Adrenal gland (tissue), 7 donors: ENCODE measurements around a stretch of chr1.

GRCh38 chr1:93665545-93666406 is 15.9 kb downstream of the BCAR3 start:
- PRO-cap, 3 experiments: no peak in any of the 3 experiments
- RAMPAGE, long total RNA, 4 experiments: no peak in any of the 4 experiments
- RRBS: no CpG with 5 or more reads among the region's 7 CpGs

DNA sequence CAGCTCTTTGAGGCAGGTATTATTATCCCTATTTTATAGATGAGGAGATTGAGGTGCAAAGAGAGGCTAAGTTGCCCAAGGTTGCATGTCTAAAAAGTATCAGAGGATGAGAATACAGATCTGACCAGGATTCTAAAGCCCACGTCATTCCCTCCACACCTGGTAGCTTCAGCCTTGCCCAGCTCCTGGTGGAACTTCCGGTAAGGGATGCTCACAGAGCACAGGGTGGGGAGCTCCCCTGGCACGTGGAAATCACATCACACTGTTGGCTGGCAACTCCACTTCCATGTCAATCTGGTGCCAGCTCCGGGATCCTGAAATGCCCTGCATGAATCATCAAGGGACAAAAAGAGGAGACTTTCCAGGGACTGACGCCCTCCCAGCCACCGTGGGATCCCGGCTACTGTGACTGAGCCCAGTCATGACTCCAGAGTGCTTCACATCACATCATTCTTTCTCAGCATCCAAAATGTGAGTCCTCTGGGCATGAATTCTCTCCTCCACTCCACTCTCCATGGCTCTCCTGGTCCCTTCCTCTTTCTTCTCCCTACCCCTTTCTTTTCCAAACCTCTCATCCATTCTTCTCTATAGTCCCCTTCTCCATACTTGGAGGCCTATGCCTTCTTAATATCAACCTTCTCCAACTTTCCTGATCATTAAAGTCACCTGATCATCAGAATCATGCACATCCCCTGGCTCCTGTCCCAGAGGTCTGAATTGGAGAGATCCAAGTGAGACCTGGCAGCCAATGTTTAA is 12.5 kb upstream of the BCAR3 start:
- PRO-cap, 3 experiments: no peak in any of the 3 experiments
- RAMPAGE, long total RNA, 4 experiments: no peak in any of the 4 experiments
- RRBS: 76% methylated on average over 5 of the region's 7 CpGs

- PRO-cap, 3 experiments: peak in 1 of 3 experiments; most common plus-strand start chr1:93729631 (in 1)
- RAMPAGE, long total RNA, 4 experiments: no peak in any of the 4 experiments
- RRBS: no CpG with 5 or more reads among the region's 3 CpGs
These were observed 47.8 kb upstream of the BCAR3 start for GRCh38 chr1:93729455-93729800.

GRCh38 chr1:93750843-93751532 is 69.4 kb upstream of the BCAR3 start:
- PRO-cap, 3 experiments: no peak in any of the 3 experiments
- RAMPAGE, long total RNA, 4 experiments: no peak in any of the 4 experiments
- RRBS: no CpG with 5 or more reads among the region's 9 CpGs

DNA sequence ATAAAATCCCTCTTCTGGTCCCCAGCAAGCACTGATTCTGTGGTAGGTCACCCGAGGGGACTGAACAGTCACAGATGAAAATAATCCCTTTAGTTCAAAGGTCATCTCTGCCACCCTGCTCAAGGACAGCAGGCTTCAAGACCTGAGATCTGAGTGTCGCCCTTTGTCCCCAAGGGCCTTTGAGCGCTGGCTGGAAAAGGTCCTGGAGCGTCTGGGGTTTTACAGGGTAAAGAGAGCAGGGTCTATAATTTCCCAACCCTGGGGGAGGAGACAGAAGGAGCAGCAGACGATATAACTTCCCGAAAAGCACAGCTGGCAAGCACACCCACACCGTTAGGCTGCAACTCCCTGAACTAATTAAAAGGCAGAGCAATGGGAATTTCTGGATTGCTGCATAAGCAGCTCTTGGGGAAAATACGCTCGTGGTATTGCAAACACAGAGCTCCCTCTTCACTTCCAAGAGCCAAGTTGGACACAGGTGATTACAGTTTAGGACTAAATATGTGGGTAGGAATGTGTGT is 87.3 kb upstream of the BCAR3 start:
- PRO-cap, 3 experiments: no peak in any of the 3 experiments
- RAMPAGE, long total RNA, 4 experiments: no peak in any of the 4 experiments
- RRBS: no CpG with 5 or more reads among the region's 9 CpGs

- PRO-cap, 3 experiments: no peak in any of the 3 experiments
- RAMPAGE, long total RNA, 4 experiments: no peak in any of the 4 experiments
- RRBS: no CpG with 5 or more reads among the region's 4 CpGs
These were observed 98.2 kb upstream of the BCAR3 start for GRCh38 chr1:93779684-93780395.

GRCh38 chr1:93818214-93818589 is 60.8 kb downstream of the DNTTIP2 start:
- PRO-cap, 3 experiments: no peak in any of the 3 experiments
- RAMPAGE, long total RNA, 4 experiments: no peak in any of the 4 experiments
- RRBS: no CpG with 5 or more reads among the region's 5 CpGs

DNA sequence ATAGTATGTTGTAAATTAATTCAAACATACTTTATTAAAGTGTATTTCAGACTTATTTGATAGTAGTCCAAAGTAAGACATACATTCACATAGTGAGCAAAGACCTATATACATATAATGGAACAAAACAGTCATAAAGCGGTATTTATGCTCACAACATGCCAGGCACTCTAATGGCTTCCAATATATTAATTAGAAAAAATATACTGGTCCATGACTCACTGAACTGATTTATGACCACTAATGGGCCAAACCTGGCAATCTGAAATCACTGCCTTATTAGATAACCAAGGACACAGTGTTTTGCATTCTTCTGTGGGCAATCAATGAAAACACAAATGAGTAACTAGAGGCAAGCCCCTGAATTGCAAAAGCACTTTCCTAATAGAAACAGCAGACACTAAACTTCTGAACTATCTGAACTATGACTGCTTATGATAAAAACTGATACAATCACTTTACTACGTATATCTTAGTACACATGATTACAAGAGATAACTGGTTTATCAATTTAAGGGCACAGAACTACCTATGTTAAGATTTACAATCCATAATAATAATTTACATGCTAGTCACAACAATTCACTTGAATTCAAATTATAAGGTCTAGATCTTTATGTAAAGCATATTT is 3.5 kb downstream of the GCLM start:
- PRO-cap, 3 experiments: no peak in any of the 3 experiments
- RAMPAGE, long total RNA, 4 experiments: no peak in any of the 4 experiments
- RRBS: no CpG with 5 or more reads among the region's 2 CpGs

DNA sequence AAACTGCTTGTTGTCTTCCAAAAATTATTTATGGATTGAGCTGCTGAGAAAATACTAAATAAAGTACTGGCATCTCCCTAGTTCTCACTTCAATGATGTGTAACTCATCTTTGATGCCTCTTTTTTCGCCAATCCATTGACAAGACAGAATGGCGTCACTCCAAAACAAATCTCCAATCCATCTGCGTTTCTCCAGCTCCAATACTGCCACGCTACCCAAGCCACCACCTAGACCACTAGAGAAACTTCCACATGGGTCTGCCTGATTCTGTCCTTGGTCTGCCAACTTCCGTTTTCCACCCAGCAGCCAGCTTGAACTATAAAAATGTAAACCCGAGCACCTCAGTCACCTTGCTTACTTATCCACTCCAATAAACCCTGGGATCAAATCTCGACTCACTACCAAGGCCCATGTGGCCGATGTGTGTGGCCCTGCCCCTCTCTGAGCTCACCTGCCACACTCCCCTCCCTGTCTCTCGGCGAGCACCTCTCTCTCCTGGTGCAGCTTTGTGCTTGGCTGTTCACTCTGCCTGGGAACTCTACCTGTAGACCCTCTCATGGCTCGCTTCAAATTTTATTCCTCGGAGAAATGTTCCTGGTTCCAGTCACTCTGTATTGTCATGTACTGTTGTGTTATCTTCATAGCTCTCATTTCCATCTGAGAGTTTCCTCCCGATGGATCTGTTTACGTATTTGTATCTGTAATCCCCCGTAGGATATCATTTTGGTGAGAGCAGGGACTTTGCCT is 95.7 kb downstream of the ABCA4 start:
- PRO-cap, 3 experiments: no peak in any of the 3 experiments
- RAMPAGE, long total RNA, 4 experiments: no peak in any of the 4 experiments
- RRBS: no CpG with 5 or more reads among the region's 15 CpGs

- PRO-cap, 3 experiments: no peak in any of the 3 experiments
- RAMPAGE, long total RNA, 4 experiments: no peak in any of the 4 experiments
- RRBS: no CpG with 5 or more reads among the region's 5 CpGs
These were observed 82.5 kb downstream of the ABCA4 start for GRCh38 chr1:94038299-94038958.

GRCh38 chr1:94235624-94236154 is 1.7 kb downstream of the ARHGAP29 start:
- PRO-cap, 3 experiments: no peak in any of the 3 experiments
- RAMPAGE, long total RNA, 4 experiments: no peak in any of the 4 experiments
- RRBS: no CpG with 5 or more reads among the region's 6 CpGs

DNA sequence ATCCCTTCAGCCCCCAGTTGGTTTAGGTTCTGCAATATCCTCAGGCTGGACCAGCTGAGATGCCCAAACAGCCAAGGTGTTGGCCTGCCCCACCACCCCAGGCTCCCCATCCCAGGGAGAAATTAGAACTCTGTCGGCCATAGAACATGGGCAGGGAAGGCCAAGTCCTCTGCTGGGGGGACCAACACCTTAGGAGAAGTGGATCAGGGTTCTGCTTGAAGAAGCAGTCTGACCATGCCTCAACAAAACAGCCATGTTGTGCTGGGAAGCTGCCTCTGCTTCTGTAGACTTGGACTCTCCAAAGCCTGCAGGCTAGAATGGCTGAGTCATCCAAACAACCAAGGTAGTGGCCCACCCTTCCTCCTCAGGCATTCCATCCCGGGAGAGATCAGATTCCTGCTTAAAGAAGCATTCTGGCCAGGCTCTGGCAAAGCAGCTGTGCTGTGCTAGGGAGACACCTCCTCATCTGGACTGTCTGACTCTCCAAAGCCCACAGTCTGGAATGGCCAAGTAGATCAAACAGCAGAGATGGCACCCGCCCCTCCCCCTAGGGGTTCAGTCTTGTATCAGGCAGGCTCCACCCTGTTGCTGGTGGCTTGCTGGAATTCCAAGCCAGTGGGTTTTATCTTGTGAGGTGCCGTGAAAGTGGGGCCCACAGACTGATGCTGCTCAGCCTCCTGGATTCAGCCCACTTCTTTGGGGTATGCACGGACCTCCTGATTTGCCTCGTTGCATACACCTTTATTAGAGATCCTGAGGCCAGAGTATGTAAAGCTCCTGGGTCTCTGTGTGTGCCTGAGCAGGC is 38.3 kb upstream of the F3 start:
- PRO-cap, 3 experiments: no peak in any of the 3 experiments
- RAMPAGE, long total RNA, 4 experiments: no peak in any of the 4 experiments
- RRBS: no CpG with 5 or more reads among the region's 6 CpGs

GRCh38 chr1:94689741-94690696 is 130.1 kb upstream of the SLC44A3 start:
- PRO-cap, 3 experiments: no peak in any of the 3 experiments
- RAMPAGE, long total RNA, 4 experiments: no peak in any of the 4 experiments
- RRBS: no CpG with 5 or more reads among the region's 7 CpGs

GRCh38 chr1:94755614-94756262 is 64.4 kb upstream of the SLC44A3 start:
- PRO-cap, 3 experiments: peak in 1 of 3 experiments; most common plus-strand start chr1:94755923 (in 1); most common minus-strand start chr1:94755742 (in 1)
- RAMPAGE, long total RNA, 4 experiments: no peak in any of the 4 experiments
- RRBS: no CpG with 5 or more reads among the region's 8 CpGs

DNA sequence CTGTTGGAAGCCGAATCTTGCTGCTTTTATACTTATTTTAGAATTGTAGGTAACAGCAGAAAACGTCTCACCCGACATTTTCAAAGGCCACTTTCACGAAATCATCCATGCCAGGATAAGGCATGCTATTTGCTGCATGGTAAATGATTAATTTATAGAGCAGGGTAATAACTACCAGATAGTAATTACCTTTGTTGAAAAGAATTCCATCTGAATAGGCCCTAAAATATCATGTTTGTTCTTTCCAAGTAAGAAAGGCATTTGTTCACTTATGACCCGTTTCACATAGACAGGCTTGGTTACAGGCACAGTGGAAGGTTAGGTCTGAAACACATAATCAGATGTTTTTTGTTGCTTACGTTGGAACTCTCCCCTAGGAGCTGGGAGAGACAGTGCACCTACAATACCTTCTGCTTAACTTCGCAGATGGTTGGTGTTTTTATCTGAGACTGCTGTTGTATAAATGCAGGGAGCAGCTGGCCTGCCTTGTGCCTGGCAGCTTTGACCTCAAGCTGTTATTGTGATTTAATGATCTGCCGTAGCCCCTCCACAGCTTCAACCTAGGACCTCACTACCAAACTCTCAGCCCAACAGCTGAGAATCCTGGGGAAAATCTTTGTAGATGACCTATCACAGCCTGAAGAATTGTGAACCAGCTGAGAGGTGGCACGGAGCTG is 1.6 kb downstream of the SLC44A3 start:
- PRO-cap, 3 experiments: no peak in any of the 3 experiments
- RAMPAGE, long total RNA, 4 experiments: no peak in any of the 4 experiments
- RRBS: no CpG with 5 or more reads among the region's 9 CpGs

DNA sequence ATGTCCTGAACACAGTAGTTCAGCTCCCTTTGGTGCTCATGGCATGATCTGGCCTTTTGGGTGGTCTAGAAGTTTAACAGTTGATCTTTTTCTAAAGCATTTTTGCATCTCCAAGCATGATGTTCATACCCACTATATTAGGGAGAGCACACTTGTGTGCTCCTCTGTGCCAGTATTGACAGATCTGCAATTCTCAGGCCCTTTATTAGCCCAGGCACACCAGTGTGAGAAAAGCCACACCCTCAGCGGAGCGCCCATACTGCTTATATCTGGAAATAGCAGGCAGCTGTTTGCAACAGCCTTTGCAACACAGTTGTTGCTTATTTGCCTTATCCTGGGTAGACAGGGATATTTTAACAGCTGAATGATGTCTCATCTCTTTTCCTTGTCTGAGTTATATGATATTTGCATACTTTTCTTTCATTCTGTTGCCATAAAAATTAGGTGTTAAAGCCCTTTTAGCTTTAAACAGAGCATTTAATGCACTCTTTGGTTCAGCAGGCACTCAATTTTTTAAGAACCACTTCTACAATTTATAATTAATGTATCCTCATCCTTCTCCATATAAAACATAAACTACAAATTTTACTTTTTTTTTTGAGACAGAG is 34.0 kb downstream of the CNN3 start:
- PRO-cap, 3 experiments: no peak in any of the 3 experiments
- RAMPAGE, long total RNA, 4 experiments: no peak in any of the 4 experiments
- RRBS: no CpG with 5 or more reads among the region's 2 CpGs

- PRO-cap, 3 experiments: peak in 2 of 3 experiments; most common plus-strand start chr1:94925187 (in 1); most common minus-strand start chr1:94925059 (in 1)
- RAMPAGE, long total RNA, 4 experiments: no peak in any of the 4 experiments
- RRBS: no CpG with 5 or more reads among the region's 4 CpGs
These were observed 2.0 kb downstream of the CNN3 start for GRCh38 chr1:94924769-94925384.

DNA sequence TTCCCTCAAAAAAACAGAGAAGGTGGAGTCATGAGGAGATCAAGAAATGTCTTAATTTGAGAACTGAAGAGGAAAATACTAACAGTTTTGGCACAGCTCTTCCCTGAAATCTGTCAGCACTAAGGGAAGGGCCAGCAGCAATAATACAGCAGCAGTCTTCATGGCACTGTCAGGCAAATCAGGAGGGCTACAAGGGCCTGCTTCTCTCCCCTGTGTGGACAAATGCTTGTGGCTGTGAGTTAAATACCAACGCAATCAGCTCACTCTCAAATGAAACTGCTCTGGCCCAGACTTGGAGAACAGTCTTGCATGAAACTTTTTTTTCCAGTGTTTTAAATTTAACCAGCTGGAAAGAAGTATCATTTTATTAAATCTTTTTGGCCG is 20.5 kb upstream of the CNN3 start:
- PRO-cap, 3 experiments: no peak in any of the 3 experiments
- RAMPAGE, long total RNA, 4 experiments: no peak in any of the 4 experiments
- RRBS: no CpG with 5 or more reads among the region's 2 CpGs

DNA sequence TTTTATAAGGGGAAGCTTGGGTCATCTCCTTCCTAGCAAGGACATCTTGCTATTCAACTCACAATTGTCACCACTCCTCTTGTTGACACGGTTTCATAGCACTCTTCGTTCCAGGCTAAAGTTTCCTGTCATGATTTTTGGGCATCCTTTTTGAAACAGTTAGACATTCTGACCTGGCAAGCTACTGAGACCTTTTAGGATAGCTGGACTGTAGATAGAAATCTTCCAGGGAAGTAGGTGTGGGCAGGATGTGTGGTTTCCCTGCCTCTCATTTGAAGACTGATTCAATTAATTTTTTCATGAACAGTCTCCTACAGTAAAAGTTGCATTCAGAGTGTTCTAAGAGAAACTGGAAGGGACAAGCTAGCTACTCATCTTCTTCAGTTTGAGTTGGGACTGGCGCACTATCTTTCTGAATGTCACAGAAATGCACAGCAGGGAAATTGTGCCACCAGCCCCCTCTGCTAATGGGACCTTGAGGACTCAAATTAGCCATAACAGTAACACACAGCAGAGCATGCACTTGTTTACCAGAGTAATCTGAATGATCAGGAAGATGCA is 53.3 kb upstream of the CNN3 start:
- PRO-cap, 3 experiments: peak in 1 of 3 experiments; most common plus-strand start position 332 of the sequence (in 1)
- RAMPAGE, long total RNA, 4 experiments: no peak in any of the 4 experiments
- RRBS: no CpG with 5 or more reads among the region's 3 CpGs

DNA sequence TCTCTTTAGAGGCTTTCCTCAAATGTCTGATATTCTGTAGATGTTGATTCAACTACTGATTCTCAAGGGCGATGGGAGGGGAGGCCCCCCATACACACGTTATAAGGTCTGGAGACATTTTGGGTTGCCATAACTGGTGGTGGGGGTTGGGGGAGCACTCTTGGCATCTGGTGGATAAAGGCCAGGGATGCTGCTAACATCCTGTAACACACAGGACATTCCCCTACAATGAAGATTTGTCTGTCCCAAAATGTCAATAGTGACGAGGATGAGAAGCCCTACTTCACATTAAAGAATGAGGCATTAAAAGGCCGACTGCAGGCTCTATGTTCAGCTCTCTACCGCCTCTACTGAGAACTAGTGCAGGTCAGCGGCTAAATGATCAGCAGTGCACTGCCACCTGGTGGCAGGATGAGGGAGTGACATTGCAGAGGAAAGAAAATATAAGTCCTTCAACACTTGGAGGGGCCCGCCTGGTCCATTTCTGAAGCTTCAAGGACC is 29.5 kb downstream of the ALG14 start:
- PRO-cap, 3 experiments: peak in 1 of 3 experiments; most common minus-strand start position 349 of the sequence (in 1)
- RAMPAGE, long total RNA, 4 experiments: no peak in any of the 4 experiments
- RRBS: no CpG with 5 or more reads among the region's 7 CpGs